Metastatic Pancreatic Carcinoma in the Ovary (tissue), 1 donor: ENCODE results near the genes SLC44A3 and PLPPR4.

GRCh38 chr1:93609409-93610175 is 72.0 kb downstream of the BCAR3 start:
- PRO-cap: no peak

DNA sequence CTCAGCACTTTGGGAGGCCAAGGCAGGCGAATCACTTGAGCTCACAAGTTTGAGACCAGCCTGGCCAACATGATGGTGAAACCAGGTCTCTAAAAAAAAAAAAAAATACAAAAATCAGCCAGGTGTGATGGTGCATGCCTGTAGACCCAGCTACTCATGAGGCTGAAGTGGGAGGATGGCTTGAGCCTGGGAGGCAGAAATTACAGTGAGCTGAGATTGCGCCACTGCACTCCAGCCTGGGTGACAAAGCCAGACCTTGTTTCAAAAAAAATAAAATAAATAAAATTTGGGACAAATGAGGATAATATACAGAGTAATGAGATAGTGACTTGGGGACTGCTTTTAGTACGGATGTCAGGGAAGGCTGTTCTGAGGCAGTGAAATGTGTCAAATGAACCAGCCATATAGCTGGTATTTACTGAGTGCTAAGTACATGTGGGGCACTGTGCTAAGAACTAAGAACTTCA is 51.2 kb downstream of the BCAR3 start:
- PRO-cap: no peak

DNA sequence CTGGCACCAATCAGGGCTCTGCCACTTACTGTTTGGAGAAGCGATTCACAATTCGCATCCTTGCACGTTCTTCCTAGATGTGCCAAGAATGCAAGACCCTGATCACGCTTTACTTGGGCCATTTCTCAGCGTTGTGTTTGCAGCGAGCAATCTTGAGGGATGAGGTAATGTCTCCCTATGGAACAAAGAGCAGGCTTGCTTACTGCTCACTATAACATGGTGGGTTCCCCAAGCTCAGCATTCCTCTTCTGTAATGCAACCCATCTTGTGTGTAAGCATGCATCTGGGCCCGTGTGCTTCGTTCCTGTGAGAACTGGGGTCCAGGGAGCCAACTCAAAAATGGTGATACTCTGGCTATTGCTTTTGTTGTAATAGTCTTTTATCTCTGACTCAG is 33.5 kb downstream of the DNTTIP2 start:
- PRO-cap: no peak

DNA sequence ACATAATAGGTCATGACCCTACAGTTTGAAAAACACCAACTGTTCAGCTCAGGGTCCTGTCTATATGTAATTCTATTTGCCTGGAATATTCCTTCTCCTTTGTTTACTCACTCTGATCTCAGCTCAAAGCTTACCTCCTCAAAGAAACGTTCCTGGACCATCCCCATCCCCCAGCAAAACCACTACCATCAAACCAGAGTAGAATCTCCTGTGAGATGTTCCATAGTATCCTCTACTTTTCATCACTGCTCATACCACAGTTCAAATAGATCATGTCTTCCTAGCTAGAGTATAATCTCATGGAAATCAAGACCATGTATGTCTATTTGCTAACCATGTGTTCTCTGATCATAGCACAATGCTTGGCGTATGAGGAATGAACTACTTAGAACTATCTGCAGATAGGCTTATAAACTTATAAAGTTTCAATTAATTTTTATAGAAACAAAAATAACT is 3.5 kb downstream of the ARHGAP29 start:
- PRO-cap: no peak

DNA sequence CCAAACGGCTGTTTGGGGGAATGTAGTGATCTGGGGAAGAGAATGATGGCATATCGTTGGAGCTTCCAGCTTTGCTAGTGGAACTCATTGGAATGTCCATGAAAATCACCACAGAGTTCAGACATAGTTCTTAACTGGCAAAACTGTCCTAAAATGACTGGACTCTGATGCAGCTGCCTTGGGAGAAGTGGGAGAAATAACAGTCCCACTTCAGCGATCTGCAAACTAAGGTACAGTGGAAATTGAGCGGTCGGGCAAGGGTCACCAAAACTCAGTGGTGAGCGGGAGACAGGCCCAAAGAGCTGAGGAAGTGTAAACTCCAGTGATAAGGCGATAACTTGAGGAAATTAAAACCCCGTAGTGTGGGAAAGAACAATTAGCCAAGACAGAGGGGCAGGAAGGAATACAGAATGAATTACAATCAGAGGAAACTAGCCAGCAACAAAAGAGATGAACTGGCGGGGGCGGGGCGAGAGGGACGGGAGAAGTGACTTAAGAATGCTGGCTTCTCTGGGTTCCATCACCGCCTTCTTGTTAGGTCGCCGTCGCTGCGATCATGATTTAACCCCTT is 89.8 kb upstream of the ARHGAP29 start:
- PRO-cap: no peak

DNA sequence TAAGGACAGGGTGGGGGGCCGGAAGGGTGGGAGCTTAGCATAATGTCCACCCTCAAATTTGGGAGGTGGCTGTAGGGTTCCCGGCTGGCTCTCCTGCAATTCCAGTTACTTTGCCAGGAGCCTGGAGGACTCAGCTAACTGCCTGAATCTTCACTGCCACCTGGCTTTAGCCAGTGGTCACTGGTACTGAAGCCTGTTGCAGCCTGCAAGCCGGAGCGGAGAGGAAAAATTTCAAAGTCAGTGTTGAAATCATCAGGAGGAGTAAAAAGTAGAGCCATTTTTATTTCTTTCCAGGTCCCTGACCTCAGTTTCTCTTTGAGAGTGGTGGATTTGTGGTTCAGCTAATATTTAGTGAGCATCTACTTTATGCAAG is 57.9 kb upstream of the F3 start:
- PRO-cap: no peak

GRCh38 chr1:94702194-94702645 is 117.9 kb upstream of the SLC44A3 start:
- PRO-cap: no peak

- PRO-cap: no peak
These were observed 106.4 kb upstream of the SLC44A3 start for GRCh38 chr1:94713749-94714212.

DNA sequence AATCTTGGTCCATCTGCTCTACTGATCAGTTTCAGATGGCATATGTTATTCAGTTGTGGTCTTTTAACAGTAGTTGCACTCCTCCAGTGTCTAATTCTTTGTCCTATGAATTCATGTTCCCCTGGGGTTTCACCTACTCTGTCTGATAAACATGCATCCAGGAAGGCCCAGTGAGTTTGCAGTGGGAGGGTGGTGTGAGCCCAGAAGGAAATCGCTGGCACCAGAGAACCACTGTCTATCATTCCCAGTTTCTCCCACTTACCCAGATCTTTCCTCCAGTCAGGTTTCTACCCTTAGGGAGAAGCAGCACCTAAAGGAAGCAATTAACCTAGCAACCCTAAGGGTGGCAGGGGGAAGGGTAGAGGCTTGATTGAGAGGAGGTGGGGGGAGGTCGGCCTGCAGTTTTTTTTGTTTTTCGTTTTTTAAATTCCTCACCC is 932 bp upstream of the SLC44A3 start:
- PRO-cap: no peak

DNA sequence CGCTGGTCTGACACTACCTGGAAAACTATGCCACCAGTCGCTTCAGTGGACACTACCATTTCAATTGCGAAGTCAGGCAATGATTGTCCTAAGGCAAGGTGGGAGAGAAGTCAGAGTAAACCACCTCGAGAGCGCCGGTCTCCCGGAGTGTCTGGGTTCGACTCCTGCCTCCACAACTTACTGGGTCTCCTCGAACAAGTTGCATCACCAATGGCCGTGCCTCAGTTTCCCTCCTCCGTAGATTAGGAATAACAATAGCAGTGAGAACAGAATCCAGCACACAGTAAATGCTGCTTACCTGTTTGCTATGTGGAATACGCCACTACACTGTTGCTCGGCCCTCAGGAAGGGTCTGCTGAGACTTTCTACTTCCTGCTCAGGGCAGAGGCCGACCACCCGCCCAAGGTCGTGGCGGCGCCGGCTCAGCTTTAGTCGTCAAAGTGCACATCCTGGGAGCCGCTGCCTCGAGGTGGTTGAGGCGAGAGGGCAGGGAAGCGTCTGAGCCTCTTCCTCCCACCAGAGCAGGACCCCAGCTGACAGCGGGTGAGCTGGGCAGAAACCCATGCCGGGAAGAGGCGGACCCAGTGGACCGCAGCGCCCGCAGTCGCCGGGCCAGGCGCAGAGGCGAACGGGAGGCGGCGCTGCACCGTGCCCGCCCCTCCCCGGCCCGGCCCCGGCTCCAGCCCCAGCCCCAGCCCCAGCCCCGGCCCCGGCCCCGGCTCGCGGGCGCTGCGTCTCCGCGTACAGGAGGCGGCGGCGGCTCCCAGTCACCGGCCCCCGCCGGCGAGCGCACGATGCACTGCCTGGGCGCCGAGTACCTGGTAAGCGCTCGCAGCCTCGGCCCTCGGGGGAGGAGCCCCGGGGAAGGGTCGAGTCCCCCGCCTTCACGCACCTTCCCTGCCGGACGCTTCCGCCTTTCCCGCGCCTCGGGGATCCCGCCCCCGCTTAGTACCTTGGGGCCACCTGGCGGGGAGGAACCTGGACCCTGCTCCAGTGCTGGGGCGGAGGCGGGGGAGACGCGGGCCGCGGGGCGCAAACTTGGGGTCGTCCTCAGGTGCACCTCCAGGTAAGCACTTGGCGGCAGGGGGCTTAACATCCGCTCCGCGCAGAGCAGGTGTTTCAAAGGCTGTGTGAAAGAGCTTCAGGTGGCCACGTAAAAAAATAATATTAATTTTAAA is at the start of gene SLC44A3:
SLC44A3 (plus strand) TSS at position 700 of the 1,178 bp plus-strand sequence.
- PRO-cap: unidirectional peak, plus-strand start at position 621 of the sequence

GRCh38 chr1:94892799-94893406 is 34.0 kb downstream of the CNN3 start:
- PRO-cap: no peak

DNA sequence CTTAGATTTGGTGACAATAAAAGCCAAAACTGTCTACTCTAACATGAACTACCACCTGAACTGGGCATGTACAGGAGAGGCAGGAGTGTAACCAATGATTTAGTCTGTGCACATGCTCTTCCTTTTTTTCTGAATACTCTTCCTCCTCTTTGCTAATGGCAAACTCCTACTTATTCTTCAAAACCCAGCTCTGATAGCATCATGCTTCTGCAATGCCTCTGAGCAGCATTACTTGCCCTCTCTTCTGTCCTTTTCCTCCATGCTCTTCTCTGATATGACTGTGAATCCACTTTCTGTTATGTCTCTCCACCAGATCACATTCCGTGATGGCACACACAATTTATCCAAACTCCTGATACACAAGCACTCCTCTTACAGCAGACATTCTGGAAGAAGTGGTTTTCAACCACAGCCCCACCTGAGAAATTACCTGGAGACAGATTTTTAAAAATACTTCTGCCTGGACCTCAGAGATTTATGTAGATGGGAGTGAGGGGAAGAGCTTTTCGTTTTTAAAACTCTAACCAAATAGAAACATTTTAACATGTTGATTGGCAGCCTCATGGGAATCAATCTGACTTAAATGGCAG is 31.3 kb downstream of the CNN3 start:
- PRO-cap: no peak

GRCh38 chr1:94910638-94911234 is 16.2 kb downstream of the CNN3 start:
- PRO-cap: no peak

DNA sequence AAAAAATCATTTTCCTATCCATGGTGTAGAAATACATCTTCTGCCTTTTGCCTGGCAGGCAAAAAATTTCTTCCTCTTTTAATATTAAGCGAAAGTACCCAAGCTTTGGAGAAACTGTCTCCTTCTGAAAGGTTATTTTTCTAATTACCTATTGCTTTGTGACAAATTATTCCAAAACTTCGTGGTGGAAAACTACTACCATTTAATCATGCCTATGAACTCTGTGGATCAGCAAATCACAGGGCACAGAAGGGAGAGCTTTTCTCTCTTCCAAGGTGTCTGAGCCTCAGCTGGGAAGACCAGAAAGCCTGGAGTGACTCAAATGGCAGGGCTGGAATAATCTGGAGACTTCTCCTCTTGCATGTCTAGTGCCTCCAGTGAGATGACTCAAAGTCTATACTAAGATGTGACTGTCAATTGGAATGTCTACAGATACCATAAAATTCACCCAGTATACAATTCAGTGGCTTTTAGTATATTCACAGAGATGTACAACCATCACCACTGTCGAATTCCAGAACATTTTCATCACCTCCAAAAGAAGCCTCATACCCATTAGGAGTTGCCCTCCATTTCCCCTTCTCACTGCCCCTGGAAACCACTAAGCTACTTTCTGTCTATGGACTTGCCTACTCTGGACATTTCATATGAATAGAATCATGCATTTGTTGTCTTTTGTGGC is 47.8 kb upstream of the CNN3 start:
- PRO-cap: no peak

DNA sequence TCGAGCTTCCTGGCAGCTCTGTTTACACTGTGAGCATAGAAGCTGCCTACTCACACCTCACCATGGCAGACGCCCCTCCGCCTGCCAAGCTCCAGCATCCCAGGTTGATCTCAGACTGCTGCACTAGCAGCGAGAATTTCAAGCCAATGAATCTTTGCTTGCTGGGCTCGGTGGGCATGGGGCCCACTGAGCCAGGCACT is 17.6 kb upstream of the RWDD3 start:
- PRO-cap: no peak

GRCh38 chr1:95232591-95233166 is 1.3 kb upstream of the RWDD3 start:
- PRO-cap: no peak

GRCh38 chr1:96722310-96722982 is 862 bp downstream of the PTBP2 start:
- PRO-cap: bidirectional peak, plus-strand start at chr1:96722504, minus-strand start at chr1:96722422

GRCh38 chr1:97365085-97365761 is 555.6 kb downstream of the DPYD start:
- PRO-cap: no peak

GRCh38 chr1:99264033-99265055 is at the start of gene PLPPR4:
Gene PLPPR4, plus strand, starts transcription at chr1:99264492.
- PRO-cap: unidirectional peak, plus-strand start at chr1:99264489

- PRO-cap: no peak
These were observed 7.1 kb upstream of the PALMD start for GRCh38 chr1:99638739-99639267.